Metastatic Liver Carcinoma in the Adrenal Gland (tissue), 2 donors: ENCODE results near the gene CNOT10.

GRCh38 chr3:32482118-32483298 is 20.1 kb downstream of the CMTM6 start:
- PRO-cap, 2 experiments: no peak in any of the 2 experiments

DNA sequence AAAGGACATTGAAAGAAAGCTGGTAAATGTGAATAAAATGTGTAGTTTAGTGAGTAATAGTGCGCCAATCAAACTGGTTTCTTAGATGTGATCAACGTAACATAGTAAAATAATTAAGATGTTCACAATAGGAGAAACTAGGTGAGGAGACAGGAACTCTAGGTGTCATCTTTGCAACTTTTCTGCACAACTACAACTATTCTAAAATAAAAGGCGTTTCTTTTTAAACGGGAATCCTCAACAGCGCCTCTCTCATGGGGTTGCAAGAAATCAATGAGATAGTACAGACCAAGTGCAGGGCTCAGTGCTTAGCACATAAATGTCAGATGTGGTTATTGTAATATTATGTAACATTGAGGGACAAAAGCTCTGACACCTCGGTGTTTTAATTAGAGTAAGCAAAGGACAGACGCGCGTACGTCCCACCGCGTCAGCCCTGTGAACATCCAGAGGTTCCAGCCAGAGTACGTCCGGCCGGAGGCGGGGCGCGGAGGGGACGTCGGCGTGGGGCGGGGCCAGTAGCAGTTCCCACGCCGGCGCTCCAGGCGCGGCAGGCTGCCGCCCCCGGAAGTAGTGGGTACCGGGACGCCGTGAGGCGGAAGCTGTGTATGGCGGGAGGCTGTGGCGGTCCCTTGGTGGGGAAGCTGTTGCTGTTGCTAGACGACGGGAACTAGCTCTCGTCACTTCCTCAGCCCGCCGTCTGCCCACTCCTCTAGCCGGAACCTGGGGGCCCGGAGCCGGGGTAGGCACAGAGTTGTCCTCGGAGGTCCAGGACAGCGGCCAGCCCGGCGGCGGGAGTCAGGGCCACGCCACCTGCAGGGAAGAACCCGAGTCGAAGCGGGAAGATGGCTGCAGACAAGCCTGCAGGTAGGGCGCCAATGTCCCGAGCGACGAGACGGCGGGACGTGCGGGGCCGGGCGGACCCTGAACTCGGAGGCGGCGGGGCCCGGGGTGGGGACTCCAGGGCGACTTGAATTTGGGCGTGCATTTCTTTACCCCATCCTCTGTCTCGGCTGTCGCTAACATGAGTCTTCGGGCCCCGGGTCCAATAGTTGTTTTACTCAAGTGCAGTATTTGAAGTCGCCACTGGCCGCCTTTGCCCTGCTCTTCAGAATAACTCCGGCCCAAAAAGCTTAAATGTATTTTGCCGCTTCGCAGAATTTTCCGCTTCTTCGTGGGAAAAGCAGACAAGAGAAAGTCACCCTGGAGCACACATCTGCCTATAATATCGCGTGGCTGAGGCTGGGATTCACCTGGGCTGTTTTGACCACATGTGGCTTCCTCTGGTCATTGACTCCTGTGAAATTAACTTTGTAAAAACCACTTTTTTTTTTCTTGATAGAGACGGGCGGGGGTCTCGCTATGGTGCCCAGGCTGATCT is at the start of gene CNOT10:
Gene CNOT10, plus strand, starts transcription at position 573 of the 1,381 bp plus-strand sequence.
- PRO-cap, 2 experiments: peak in 2 of 2 experiments; most common plus-strand start position 573 of the sequence (in 1); most common minus-strand start position 438 of the sequence (in 2)

GRCh38 chr3:33134115-33134384 is 20.2 kb downstream of the CRTAP start:
- PRO-cap, 2 experiments: no peak in any of the 2 experiments

DNA sequence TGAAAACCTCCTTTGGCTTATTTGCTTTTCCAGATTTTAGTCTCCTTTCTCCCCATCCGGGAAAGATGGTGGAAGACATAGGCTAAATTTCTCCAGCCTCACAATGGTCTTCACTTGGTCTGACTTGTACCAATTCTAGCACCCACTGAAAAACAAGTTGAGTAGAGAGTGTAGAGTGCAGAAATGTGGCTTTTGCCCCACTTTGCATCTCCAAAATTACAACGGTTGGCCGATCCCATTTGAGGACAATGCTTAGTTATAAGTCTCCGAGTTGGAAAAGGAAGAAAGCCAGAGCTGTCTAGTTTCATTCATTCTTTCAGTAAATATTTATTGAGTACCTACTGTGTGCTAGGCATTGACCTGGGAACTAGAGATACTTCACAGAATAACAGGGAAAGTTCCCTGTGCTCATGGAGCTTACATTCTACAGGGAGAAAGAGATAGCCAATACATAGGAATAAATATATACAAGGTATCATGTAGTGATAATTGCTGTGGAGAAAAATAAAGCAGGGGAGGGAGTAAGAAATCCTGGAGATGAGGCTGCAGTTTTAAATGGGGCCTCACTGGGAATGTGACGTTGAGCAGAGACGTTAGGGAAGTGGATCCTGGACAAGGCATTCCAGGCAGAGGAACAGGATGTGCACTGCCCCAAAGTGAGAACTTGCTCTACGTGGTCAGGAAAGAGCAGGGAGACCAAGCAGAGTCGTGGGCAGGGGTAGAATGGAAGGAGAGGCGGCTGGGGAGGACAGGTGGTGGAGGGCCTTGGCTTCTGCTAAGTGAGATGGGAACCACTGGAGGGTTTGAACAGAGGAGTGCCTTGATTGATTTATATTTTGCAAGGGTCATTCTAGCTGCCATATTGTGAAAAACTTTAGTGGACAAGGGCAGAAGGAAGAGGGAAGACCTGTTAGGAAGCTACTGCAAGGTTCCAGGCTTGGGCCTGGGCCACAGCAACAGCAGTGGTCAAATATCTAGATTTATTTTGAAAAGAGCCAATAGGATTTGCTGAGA is 29.7 kb downstream of the CRTAP start:
- PRO-cap, 2 experiments: no peak in any of the 2 experiments

DNA sequence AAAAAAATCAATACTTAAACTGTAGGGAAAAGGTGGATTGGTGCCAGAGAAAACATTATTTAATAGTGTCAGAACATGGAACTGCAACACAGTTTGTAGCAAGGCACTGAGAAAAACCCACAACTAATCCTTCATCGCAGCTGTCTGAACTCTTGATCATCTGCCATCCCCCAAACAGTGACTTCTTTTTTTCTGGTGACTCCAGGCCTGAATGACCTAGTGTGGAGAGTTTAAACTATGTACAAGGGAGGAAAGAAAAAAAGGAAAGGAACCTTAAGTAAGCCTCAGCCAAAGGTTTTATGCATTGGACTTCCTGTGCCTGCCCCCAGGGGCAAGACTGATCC is 33.1 kb downstream of the CRTAP start:
- PRO-cap, 2 experiments: no peak in any of the 2 experiments

DNA sequence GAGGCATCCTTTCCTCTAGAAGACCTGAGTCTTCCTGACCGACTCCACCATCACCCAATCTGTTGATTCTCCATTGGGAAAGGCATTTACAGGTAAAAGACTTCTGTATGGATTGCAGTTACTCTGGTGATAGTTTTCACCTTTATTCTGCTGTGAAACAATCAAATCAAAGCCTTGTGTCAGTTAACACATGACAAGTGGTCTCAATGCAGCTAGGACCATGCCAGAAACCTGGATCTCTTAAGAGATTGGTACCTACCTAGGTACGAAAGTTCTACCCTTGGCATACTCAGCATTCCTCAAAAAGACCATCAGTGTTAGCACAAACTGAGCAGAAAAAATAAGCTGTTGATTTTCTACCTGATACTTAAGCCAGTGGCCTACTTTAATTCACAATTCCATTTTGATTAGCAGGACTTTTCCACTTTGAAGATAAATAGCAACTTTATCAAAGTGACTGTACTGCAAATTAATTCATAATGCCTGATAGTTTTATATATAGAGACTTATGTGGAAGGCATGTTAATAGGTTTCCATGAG is 54.5 kb downstream of the UBP1 start:
- PRO-cap, 2 experiments: no peak in any of the 2 experiments

- PRO-cap, 2 experiments: no peak in any of the 2 experiments
These were observed 123.2 kb downstream of the CLASP2 start for GRCh38 chr3:33594714-33595429.

DNA sequence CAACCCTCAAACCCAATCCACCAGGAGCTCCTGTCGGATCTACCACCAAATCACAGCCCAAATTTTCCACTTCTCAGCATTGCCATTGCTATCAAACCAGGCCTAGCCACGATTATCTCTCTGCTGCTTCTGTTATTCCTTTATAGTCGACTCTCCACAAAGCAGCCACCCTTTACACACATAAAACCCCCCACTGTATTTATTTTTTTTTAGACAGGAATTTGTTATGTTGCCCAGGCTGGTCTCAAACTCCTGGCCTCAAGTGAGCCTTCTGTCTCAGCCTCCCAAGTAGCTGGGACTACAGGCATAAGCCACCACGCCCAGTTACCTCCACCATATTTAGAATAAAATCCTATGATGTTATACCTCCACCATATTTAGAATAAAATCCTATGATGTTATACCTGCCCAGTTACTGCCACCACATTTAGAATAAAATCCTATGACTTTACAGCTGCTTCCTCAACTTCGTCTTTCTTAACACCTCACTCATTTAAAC is 3.5 kb downstream of the CLASP2 start:
- PRO-cap, 2 experiments: no peak in any of the 2 experiments

- PRO-cap, 2 experiments: no peak in any of the 2 experiments
These were observed 31.0 kb downstream of the DCLK3 start for GRCh38 chr3:36733274-36733751.

GRCh38 chr3:36833211-36833770 is 68.9 kb upstream of the DCLK3 start:
- PRO-cap, 2 experiments: no peak in any of the 2 experiments

GRCh38 chr3:37060784-37061170 is 67.5 kb downstream of the MLH1 start:
- PRO-cap, 2 experiments: no peak in any of the 2 experiments

GRCh38 chr3:37146915-37147328 is 27.5 kb downstream of the LRRFIP2 start:
- PRO-cap, 2 experiments: no peak in any of the 2 experiments

DNA sequence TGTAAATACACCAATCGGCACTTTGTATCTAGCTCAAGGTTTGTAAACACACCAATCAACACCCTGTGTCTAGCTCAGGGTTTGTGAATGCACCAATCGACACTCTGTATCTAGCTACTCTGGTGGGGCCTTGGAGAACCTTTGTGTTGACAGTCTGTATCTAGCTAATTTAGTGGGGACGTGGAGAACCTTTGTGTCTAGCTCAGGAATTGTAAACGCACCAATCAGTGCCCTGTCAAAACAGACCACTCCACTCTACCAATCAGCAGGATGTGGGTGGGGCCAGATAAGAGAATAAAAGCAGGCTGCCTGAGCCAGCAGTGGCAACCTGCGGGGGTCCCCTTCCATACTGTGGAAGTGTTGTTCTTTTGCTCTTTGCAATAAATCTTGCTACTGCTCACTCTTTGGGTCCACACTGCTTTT is 9.5 kb upstream of the GOLGA4 start:
- PRO-cap, 2 experiments: no peak in any of the 2 experiments

GRCh38 chr3:37326930-37327987 is 84.2 kb downstream of the GOLGA4 start:
- PRO-cap, 2 experiments: no peak in any of the 2 experiments

- PRO-cap, 2 experiments: no peak in any of the 2 experiments
These were observed 104.7 kb downstream of the ITGA9 start for GRCh38 chr3:37556638-37557109.

DNA sequence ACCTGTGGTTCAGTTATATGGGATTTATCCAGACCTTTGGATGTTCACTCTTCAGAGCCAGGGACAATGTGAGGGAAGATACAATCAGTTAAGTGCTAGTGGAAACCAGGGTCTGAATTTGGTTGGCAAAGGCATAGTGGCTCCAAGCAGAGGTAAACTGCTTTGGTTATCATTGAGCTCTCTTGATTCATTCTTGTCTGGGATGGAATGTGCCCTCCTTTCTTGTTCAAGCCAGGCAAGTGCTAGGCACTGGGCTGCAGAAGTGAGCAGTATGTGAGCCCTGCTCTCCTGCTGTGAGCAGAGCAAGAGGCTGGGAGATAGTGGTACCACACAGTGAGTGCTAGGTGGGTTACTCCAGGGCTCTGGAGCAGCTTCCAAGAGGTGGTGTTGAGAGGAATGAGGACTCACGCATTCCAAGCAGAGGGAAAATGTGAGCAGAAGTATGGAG is 200.2 kb upstream of the CTDSPL start:
- PRO-cap, 2 experiments: no peak in any of the 2 experiments

GRCh38 chr3:37856182-37856776 is 5.4 kb upstream of the CTDSPL start:
- PRO-cap, 2 experiments: no peak in any of the 2 experiments

DNA sequence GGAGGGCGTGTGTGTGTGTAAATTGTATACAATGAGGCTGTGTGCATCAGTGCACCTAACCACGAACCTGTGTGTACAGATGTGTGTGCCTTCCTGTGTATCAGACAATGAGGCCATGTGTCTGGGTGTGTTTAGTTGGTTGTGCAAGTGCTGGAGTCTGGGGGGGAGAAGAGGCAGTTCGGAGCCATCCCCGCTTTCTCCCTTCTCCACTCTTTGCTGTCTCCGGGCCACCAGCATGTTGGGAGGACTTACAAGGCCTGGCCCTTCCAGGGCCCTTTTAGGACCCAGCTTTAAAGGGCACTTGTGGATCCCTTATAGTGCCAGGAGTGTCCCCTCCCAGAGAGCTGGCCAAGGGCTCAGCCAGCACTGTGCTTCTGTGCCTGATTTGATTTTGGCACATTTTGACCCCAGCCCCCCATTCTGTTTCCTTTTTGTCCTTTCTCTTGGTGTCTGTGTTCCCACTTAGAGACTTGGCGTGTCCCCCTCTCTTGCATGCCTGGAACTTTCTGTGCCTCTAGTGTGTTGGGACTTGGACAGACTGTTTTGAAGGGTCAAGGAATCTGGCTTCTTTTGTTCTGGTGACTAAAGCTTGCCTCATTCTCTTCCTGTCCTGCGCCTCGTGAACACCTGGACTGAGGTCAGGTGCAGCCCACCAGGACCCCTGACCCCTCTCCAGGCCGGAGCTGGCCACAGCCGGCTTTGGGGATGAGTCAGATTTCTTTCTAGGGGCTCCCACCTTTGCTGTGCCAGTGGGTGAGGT is 1.4 kb downstream of the CTDSPL start:
- PRO-cap, 2 experiments: no peak in any of the 2 experiments

DNA sequence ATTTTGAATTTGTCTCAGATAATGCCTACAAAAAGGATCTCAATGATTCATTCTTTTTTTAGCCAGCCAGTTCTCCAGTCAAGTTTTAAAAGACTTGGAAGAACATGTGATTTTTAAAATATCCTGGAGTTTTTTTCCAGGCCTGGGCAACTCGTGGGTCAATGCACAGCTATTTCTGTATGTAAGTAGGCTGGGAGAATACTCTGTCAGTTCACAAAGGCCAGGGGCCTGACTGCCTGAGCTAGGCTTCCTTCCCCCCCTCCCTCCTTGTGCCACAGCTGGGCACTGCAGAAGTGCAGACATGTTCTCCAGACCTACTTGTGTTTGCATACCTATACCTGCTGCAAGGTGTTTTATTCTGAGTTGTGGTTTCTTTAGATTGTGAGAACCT is 43.7 kb downstream of the CTDSPL start:
- PRO-cap, 2 experiments: no peak in any of the 2 experiments

- PRO-cap, 2 experiments: no peak in any of the 2 experiments
These were observed 44.6 kb upstream of the VILL start for GRCh38 chr3:37945816-37946575.